Peritoneum (tissue), 1 donor: ENCODE results near the gene OR2C1.

DNA sequence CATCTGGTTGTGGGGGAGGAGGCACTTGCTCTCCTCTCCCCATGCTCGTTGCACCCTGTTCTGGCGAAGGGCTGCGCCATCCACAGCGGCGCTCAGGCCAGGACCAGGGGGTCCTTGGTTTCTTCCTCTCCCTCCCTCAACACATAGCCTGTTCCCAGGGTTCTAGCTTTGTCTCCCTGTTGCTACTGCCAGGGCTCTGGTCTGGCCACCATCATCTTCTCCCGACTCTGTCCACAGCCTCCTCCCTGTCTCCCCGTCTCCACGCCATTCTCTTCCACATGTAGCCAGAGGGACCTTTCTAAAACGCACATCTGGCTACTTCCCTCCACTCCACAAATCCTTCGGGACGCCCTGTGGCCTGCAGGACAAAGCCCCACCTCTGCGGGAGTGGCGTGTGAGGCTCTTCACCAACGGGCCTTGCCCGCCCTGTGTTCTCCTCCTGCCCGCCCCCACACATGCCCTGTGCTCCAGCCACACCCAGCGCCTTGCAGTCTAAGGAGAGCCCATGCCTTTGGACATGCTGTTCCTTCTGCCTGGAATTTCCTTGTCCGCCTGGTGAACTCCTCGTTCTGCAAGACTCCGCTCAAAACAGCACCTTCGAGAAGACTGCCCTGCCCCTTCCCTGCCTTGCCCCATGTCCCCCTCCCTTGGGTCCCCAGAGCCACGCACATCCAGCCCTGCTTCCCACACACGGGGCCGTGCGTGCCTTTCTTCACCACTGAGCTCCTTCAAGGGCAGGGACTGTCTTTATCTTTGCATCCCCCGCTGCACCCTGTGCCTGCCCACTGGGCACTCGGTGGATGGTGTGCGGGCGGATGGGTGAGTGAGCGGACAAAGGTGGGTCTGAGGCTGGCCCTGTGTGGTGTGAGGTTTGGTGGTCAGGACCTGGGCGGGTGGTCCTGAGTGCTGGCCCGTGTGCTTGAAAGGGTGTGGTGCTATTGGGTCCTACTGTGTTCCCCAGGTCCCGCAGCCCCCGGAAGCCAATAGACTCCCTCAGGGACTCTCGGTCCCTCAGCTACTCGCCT is 7.4 kb downstream of the ELOB start:
- PRO-cap: no peak

- PRO-cap: no peak
Measured at GRCh38 chr16:2881765-2882475, 1.1 kb upstream of the FLYWCH2 start.

GRCh38 chr16:2955010-2955534 is 9.0 kb upstream of the KREMEN2 start:
- PRO-cap: no peak

- PRO-cap: no peak
Measured at GRCh38 chr16:2977411-2978113, 2.7 kb downstream of the PKMYT1 start.

DNA sequence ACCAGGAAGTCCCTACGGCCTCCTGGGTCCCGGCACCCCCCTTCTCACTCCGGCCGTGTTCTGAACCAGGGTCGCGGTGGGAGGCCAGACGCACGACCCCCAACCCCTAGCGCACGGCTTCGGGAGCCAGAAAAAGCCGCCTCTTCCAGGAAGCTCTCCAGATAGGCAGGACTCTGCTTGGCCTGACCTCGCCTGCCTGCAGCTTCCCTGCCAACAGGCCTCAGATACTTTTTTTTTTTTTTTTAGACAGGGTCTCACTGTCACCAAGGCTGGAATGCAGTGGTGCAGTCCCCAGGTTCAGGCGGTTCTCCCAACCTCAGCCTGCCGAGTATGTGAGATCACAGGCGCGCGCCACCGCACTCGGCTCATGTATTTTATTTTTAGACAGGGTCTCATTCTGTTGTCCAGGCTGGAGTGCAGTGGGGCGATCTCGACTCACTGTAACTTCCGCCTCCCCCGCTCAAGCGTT is 603 bp upstream of the PKMYT1 start:
- PRO-cap: unidirectional peak, minus-strand start at position 61 of the sequence

- PRO-cap: no peak
Measured at GRCh38 chr16:2981284-2981911, 1.2 kb upstream of the PKMYT1 start.

DNA sequence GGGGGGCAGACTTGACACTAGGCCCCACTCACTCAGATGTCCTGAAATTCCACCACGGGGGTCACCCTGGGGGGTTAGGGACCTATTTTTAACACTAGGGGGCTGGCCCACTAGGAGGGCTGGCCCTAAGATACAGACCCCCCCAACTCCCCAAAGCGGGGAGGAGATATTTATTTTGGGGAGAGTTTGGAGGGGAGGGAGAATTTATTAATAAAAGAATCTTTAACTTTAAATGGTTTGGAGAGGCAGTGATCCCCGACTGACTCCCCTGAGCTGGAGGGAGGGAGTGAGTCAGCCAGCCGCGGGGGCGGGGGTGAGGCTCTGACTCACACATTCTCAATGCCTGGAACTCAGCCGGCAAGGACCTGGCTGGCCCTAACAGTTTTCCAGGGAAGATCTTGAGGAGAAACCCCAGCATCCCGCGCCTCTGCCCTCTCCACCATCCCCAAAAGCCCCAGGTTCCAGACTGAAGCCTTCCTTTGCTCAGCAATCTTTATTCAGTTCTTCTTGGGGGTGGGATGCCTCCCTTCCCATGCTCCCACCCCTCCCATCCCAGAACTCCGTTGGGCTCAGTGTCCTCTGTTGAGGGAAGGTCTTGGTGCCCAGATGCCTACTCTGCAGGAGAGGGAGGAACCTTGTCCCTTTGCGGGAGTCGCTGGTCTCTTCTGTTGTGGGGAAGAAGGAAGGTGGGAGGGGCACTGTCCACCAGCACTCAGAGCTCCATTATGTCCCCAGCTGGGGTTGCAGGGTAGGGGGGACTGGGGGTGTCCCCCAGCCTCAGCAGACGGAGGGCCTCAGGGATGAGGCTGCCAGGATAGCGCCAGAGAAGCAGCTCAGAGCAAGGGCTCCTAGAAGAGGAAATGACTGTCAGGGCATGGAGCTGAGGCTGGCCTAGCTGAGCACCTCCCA is 1.3 kb downstream of the HCFC1R1 start:
- PRO-cap: no peak

- PRO-cap: no peak
Measured at GRCh38 chr16:3025797-3026586, 2.2 kb downstream of the THOC6 start.

GRCh38 chr16:3046802-3047849 is 765 bp downstream of the MMP25 start:
- PRO-cap: no peak

DNA sequence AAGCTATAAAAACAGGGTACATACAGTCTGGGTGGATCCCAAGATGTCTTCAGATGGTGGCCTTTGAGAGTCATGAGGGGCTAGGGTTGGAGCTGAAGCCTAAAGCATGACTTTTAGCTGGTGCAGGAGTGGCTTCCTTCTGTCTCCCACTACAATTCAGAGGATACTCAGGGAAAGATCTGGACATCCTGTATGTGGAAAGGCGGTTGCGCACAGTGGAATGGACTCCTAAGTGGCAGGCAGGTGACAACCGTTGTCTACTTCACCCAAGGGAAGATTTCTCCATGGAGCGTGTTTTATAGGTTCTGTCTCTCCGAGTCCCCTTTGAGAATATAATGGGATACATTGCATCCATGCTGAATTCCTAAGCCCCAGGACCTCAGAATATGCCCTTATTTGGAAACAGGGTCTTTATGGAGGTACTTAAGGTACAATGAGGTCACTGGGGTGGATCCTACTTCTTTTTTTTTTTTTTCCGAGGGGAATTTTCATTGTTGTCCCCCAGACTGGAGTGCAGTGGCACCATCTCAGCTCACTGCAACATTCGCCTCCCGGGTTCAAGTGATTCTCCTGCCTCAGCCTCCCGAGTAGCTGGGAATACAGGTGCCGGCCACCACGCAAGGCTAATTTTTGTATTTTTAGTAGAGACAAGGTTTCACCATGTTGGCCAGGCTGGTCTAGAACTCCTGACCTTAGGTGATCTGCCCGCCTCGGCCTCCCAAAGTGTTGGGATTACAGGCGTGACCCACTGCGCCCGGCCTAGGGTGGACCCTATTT is 1.4 kb upstream of the IL32 start:
- PRO-cap: no peak

- PRO-cap: no peak
Measured at GRCh38 chr16:3066133-3066701, 777 bp downstream of the IL32 start.

DNA sequence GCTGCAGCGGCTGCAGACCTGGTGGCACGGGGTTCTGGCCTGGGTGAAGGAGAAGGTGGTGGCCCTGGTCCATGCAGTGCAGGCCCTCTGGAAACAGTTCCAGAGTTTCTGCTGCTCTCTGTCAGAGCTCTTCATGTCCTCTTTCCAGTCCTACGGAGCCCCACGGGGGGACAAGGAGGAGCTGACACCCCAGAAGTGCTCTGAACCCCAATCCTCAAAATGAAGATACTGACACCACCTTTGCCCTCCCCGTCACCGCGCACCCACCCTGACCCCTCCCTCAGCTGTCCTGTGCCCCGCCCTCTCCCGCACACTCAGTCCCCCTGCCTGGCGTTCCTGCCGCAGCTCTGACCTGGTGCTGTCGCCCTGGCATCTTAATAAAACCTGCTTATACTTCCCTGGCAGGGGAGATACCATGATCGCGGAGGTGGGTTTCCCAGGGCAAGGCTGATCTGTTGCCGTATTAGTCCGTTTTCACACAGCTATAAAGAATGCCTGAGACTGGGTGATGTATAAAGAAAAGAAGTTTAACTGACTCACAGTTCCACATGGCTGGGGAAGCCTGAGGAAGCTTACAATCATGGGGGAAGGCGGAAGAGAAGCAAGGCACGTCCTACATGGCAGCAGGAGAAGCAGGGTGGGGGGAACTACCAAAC is 3.8 kb downstream of the IL32 start:
- PRO-cap: no peak

- PRO-cap: no peak
Measured at GRCh38 chr16:3183203-3183584, 48.4 kb downstream of the ZNF213 start.

DNA sequence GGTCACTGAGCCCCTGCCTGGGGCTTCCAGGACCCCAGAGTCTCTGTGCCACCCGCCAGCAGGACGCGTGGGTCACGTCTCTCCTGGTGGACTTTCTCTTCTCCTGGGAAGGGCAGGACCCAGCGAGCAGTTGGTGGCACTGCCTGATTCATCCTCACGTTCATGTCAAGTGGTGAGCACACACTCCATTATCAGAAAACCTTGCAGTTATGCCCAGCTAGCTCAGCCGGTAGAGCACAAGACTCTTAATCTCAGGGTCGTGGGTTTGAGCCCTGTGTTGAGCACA is 39.1 kb downstream of the ZNF200 start:
- PRO-cap: no peak

GRCh38 chr16:3355532-3356155 is at the start of gene OR2C1:
TSS of gene OR2C1 (plus strand) at chr16:3355889.
- PRO-cap: no peak

- PRO-cap: no peak
Measured at GRCh38 chr16:3431630-3432487, 11.4 kb downstream of the ZNF597 start.

GRCh38 chr16:3672369-3673006 is 18.0 kb downstream of the DNASE1 start:
- PRO-cap: no peak

DNA sequence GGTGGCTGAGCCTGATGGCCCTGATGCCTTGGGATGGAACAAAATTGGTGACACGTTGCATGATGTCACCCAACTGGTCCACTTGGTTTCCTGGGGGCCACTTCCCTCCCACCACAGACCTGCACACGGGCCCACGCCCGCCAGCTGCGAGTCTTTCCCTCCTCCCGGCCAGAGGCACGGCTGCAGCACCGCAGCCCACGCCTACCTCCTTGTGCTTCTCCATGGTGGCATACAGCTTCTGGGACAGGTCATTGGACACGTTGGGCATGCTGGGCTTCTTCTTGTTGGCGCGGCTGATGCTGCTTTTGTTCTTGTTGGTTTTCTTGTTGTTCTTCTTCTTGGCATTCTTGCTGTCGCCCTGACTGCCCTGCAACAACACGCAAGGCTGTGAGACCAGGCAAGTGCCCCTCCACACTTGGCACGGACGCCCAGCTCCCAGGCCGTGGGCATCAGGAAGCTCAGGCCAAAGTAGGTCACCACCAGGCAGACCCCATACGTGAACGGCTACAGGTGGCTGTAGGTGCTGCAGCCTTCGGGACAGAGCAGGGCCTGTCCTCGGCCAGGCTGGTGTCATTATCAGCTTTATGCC is 14.3 kb upstream of the TRAP1 start:
- PRO-cap: no peak

- PRO-cap: no peak
Measured at GRCh38 chr16:3736032-3736525, 18.8 kb upstream of the TRAP1 start.

DNA sequence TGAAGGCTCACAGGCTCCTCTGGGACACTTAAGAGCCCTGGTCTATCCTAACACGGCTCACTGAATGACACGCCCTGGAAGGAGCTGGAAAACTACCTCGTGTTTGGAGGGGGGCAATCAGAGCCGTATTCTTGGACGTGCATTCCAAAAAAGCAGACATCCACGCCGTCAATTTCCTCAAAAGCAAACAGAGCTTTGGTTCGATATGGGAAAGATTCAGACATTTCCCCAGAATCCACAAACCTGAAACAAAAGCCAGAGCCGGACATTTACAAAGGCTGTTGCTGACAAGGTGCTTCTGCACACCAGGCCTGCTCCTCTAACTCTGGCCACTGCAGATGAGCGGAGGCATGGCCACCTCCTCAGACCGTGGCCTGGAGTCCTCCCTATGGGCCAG is 22.2 kb upstream of the TRAP1 start:
- PRO-cap: no peak